Mesenchymal stem cell of adipose (primary cell): ENCODE results near the genes TOGARAM1 and MIS18BP1.

- CAGE, long polyA plus RNA = no peak
Measured at GRCh38 chr14:39411105-39411462, 21.1 kb downstream of the FBXO33 start.

- CAGE, long polyA plus RNA = no peak
Measured at GRCh38 chr14:39957226-39957593, 525.0 kb upstream of the FBXO33 start.

- CAGE, long polyA plus RNA = no peak
Measured at GRCh38 chr14:42414285-42414884, 807.7 kb downstream of the LRFN5 start.

DNA sequence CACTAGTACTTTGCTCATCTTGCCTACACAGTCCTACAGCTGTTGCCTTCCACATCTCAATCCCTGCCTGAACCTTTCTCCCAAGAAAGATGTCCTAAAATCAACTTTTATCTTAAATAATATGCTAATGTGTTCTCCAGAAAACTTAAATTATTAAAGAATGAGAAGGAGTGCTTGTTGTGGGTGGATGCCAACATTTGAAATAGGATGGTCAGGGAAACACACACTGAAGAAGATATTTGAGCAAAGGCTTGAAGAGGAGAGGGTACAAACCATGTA is 1044.5 kb downstream of the LRFN5 start:
- CAGE, long polyA plus RNA = no peak

DNA sequence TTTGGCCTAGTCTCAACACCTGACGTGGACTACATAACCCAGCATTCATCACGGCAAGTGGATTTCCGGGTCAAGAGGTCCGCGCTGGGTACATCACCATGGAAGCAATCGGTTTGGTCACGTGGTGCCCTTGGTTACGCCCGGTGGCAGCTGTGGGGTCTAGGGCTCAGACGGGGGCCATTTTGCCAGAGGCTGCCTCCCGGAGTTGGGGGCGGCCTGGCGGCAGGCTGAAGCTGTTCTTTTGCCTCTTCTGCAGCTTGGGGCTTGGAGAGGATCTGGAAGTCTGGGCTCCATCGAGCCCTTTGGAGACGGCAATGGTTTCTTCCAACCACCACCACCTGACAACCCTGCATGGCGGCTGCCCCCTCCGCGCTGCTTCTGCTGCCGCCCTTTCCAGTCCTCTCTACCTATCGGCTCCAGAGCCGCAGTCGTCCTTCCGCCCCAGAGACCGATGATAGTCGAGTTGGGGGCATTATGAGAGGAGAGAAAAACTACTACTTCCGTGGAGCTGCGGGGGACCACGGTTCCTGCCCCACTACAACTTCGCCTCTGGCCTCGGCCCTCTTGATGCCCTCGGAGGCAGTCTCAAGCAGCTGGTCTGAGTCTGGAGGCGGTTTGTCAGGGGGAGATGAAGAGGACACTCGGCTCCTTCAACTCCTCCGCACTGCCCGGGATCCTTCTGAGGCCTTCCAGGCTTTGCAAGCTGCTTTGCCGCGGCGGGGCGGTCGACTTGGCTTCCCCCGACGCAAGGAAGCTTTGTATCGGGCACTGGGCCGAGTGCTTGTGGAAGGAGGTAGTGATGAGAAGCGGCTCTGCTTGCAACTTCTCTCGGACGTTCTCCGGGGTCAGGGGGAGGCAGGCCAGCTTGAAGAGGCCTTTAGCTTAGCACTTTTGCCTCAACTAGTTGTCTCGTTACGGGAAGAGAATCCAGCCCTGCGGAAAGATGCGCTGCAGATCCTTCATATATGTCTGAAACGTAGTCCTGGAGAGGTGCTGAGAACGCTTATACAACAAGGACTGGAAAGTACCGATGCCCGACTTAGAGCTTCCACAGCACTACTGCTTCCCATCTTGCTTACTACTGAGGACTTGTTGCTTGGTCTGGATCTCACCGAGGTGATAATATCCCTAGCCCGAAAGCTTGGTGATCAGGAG is at the start of gene TOGARAM1:
Gene TOGARAM1, plus strand, starts transcription at position 120 of the 1,155 bp plus-strand sequence.
- CAGE, long polyA plus RNA = no peak

- CAGE, long polyA plus RNA = no peak
Measured at GRCh38 chr14:45085034-45085395, 1.1 kb downstream of the PRPF39 start.

DNA sequence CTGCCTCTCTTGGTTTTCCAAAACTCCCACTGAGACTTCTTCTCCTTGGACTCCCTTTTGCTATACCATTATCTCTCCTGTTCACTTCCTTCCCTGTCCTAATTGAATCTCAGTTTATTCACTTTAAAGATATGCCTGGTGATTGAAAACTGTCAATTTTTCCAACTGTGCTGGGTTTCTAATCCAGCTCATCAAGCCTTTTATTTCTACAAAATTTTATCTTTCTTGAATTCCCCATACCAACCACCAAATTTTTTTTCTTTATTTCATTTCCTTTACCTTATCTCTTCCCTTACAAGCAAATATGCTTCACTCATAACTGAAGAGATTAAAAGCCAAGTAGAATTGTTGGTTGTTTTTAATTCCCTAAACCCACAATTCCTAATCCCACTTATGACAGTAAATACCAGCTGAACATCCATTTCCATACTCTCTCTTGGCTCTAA is 46.2 kb downstream of the MIS18BP1 start:
- CAGE, long polyA plus RNA = no peak

GRCh38 chr14:45211450-45212196 is 41.4 kb downstream of the MIS18BP1 start:
- CAGE, long polyA plus RNA = no peak

DNA sequence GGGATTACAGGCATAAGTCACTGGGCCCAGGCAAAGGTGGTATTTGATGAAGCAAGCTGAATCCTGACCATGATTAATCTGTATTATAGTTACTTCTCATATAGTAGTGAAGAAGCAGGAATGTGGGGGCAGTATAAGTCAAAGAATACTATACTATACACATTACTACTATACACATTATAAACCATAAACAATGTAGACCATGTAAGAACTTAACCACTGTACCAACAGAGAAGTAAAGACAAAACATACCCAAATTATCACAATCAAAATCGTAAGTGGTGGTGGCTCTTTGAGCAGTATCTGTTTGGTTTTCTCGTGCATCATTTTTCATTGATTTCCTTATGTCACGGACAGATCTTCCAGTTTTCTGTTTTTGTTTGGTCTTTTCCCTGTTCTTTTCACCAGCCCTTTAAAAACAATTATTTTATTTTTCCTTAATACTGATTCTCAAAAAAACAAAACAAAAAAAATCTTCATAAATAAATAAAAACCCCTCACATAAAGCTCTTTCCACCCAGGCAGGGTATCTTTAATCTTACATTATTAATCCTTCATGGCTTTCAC is 22.0 kb downstream of the MIS18BP1 start:
- CAGE, long polyA plus RNA = no peak

GRCh38 chr14:45241911-45243049 is 10.7 kb downstream of the MIS18BP1 start:
- CAGE, long polyA plus RNA = no peak

DNA sequence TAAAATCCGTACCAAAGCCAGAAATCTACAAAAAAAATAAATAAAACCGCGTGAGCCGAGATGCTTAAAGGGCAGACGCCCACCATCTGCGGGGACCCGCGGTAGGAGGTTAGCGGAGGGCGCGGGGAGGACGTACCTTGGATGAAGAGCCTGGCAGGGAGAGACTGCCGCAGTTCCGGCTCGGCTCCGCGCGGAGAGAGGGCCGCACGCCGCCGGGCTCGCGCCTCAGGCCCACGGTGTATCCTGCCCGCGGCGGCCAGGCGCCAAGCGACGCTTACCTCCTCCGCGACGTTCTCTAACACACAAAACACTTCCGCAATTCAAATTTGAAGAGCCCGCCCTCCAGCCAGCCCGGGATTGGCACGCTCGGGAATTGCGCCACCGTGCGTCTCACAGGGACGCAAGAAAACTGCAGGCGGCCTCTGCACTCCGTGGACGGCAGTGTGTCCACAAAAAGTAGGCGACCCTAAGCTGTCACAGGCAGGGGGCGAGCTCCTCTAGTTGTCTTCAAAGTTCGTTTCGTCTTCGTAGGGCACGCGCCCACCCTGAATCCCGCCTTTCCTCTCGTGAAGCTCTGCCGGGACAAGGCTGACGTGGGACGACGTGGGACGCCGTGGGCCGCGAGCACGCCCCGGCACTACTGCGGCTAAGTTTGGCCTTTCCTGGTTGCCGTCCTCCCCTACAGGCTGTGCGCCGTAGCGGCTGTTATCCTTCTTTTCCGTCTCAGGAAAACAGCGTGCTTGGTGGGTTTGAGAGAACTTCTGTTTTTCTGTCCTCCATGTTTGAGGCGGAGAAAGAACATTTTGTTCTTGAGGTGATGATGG is at the start of gene MIS18BP1:
Gene MIS18BP1, minus strand, starts transcription at position 304 of the 824 bp plus-strand sequence.
- CAGE, long polyA plus RNA = no peak

- CAGE, long polyA plus RNA = no peak
Measured at GRCh38 chr14:45317532-45317953, 64.5 kb upstream of the MIS18BP1 start.

- CAGE, long polyA plus RNA = no peak
Measured at GRCh38 chr14:45889016-45889505, 636.1 kb upstream of the MIS18BP1 start.

DNA sequence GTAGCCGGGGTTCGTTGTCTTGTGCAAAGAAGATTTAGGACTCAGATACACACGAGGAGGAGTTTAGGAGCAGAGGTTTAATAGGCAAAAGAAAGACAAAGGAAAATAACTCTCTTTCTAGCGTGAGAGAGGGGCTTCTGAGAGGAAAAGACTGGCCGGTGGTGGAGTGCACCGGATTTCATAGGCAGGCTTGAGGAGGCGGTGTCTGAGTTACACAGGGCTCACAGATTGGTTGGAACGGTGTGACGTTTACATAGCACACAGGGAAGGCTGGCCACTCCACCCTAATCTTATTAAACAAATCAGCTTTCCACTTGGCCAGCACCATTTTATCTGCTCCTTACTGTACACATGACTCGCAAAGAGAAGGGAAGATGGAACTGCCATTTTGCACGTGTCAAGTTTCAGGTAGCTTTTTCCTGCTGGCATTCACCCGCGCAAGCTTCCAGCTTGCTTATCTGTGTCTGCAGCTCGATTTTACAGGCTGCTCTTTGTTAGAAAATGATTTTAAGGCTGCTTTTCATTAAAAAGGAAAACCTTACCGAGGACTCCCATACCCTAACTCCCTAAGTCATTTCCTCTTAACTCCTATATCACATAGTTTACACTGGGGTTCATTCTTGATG is 587.7 kb downstream of the RPL10L start:
- CAGE, long polyA plus RNA = no peak

DNA sequence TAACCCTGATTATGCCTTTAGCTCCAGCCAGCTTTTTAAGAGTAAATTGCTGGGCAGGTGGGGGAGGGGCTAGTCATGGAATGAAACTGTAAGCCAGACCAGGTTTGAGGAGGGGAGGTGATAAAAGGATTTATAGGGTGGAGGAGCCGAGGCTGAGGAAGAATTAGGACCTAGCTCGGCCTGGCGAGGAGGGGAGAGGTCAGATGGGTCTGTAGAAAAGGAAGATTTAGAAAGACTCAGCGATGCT is 583.8 kb upstream of the MDGA2 start:
- CAGE, long polyA plus RNA = no peak

GRCh38 chr14:49767848-49768096 is 181 bp upstream of the KLHDC2 start:
- CAGE, long polyA plus RNA = no peak

DNA sequence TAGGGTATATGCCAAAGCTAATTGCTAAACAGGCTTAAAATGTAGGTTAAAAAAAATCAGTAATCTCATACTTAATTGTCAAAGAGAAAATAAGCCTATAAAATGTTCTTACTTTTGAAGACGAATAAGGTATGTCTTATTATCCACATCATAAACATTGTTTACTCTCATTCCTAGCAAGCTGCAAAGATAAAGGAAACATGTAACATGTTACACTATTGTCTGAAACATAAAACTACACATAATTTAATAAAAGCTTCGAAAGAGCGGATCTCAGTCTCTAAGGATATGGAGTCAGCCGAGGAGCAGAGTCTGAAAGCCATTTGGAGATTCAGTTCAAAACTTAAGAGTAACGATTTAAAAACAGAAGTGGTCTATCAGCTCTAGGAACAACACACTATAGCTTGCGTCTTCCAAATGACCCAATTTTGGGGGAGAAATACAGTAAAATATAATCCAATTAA is 861 bp downstream of the NEMF start:
- CAGE, long polyA plus RNA = no peak

GRCh38 chr14:49880215-49881011 is 12.5 kb upstream of the ARF6 start:
- CAGE, long polyA plus RNA = no peak

DNA sequence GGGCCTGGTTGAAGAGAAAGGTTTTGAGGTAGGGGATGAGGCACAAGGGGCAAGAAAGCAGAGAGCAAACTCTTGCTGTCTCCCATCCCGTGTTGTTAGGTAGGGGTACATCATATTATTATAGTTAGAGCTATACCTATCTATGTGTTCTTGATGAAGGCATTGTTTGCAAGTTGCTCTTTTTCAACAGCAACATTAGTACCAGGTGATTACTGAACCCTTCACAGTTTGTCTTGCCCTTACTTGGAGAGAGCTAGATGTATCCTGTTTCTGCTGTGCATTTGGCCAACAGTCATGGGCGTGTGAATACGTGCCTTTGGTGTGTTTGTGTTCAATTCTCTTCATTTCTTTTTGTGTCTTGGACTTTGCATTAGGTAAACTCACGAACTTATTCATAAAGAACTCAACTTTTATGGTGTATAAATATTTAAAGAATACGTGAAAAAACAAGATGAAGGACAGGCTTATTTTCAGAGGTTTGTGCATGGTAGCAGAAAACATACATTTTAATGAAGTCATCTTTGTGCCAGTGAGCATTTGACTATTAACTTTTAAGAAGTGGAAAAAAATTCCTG is 14.3 kb downstream of the ARF6 start:
- CAGE, long polyA plus RNA = no peak

DNA sequence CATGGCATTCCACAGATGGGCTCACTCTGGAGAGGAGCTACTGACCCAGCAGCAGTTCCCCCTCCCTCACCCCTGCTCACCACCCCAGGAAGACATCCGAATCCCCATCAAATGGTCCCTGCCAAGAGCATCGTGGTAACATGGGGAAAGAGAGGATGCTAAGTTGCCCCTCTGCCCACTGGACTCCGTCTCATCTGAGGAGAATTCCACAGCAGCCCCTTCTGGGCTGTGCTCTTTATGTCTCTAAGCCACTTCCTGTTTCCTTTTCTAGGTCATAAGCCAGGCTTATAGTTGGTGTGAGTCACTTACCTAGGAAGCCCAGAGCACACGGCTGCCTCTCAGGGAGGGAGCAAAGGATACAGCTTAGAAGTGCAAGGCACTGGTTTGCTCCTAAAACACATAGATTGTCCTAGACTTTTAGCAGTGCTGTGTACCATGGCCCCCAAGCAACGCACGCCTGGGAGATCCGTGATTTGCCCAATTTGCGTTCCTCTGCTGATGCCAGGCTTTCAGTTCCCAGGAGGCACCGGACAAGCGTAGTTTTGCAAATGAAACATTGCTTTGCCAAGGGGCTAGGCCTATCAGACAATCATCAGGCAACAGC is 75.9 kb downstream of the VCPKMT start:
- CAGE, long polyA plus RNA = no peak